ENCODE data around the gene IL1R1.

- PRO-cap, result no peak
These were observed 39.2 kb downstream of the IL1R2 start for GRCh38 chr2:102030729-102031499.

DNA sequence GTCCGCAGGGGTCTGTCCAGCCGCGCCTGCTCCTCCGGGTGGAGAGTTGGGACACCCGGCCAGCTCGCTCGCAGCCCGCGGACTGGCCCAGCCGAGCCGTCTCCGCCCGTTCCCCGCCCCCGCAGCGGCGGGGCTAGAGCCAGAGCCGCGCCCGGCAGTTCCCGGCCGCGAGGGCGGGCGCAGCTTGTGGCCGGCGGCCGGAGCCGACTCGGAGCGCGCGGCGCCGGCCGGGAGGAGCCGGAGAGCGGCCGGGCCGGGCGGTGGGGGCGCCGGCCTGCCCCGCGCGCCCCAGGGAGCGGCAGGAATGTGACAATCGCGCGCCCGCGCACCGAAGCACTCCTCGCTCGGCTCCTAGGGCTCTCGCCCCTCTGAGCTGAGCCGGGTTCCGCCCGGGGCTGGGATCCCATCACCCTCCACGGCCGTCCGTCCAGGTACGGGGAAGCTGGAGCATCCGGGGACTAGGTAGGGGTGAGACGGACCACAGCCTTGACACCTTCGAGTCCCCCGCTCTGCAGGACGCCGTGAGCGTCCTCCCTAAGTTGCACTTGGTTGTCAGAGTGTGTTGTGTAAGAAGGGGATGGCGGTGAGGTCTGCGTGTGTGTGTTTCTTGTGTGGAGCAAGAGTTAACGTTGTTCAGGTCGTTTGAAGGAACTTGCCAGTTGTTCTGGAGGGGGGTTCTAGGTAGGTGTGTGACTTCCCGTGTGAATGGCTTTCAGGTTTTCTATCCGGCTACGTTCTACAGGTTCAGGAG lies at the start of gene IL1R1:
TSS of gene IL1R1 (plus strand) at position 157 of the 751 bp plus-strand sequence.
- PRO-cap, result bidirectional peak, plus-strand start at position 157 of the sequence, minus-strand start at position 84 of the sequence

DNA sequence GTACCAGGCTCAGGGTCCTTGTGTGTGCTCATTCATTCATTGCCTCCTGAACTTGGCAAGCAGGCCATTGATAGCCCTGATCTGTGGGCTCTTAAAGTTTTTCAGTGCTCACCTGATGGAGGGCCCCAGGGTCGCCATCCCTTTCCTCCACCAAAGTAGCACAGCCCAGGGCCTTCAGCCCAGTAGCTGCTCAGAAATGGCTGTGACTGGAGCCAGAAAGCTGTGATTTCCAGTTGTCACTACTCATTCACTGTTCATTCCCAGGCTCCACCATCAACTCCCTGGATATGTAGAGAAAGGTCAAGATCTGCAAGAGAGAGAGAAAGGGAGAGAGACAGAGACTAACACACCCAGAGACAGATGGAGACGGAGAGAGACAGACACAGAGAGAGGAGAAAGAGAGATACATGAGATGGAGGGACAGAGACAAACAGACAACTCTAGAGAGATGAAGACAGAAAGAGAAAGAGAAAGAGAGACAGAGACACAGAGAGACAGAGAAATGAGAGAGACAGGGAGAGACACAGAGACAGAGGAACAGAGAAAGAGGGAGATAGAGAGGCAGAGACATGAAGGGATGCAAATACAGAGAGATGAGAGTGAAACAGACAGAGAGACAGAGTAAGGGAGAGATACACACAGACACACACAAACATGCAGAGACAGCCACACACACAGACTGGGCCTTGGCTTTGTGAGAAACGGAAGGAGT lies 32.0 kb downstream of the IL18R1 start:
- PRO-cap, result no peak

DNA sequence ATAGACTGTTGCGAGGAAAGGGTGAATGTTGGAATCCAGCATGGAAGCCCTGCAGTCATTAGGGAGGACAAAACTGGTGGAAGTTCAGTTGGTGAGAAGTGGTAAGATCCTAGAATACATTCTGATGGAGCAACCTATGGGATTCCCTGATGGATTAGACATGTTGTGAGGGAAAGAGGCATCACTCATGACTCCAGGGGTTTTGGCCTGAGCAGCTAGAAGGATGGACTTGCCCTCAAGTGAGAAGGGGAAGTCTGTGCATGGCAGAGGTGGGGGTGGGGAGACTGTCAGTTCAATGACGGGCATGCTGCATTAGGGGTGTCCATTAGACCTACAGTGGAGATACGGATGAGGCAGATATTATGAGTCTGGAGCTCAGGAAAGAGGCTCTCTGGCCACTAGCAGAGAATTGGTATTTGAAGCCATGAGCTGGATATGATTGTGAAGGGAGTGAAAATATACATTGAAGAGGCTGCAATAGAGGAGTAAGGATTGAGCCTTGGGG lies 51.2 kb downstream of the MFSD9 start:
- PRO-cap, result no peak

DNA sequence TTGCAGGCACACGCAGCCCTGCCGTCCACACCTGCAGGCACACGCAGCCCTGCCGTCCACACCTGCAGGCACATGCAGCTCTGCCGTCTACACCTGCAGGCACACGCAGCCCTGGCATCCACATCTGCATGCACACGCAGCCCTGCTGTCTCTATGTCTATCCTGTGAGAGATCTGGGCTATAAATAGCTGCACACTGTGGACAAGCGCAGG lies 41.9 kb downstream of the TMEM182 start:
- PRO-cap, result no peak

GRCh38 chr2:103963371-103963585 lies 890.6 kb upstream of the POU3F3 start:
- PRO-cap, result no peak

- PRO-cap, result unidirectional peak, plus-strand start at chr2:104321892
These were observed 532.2 kb upstream of the POU3F3 start for GRCh38 chr2:104321754-104322076.

DNA sequence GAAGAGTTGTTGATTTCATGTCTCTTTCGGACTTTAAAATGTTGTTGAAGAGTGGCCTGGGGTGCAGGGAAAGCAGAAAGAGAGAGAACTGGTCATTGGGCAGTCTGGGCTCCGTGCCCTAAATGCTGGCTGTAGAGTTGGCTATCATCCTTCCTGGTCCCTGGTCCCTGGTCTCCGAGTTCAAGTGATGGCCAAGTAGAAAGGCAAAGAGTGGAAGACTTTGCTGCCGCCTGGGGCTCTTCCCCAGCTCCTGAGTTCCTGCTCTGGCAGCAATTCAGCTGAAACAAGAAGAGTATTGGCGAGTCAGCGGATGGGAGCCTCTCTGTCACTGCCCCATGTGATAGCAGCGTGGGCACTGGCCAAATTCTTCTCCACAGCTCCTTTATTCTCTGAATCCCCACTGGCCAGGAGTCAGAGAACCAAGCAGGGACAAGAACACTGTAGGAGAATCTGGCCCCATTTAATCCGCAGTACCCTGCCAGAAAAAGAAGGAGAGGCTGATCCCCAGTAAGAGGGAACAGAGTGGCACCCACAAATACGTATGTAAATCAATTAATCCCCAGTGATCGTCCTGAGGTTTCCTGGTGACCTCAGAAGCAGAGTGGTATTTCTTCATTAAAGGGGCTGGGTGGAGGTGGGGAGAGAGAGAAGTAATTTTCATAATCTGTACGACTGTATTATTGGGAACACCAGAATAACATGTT lies 350.9 kb upstream of the POU3F3 start:
- PRO-cap, result no peak

DNA sequence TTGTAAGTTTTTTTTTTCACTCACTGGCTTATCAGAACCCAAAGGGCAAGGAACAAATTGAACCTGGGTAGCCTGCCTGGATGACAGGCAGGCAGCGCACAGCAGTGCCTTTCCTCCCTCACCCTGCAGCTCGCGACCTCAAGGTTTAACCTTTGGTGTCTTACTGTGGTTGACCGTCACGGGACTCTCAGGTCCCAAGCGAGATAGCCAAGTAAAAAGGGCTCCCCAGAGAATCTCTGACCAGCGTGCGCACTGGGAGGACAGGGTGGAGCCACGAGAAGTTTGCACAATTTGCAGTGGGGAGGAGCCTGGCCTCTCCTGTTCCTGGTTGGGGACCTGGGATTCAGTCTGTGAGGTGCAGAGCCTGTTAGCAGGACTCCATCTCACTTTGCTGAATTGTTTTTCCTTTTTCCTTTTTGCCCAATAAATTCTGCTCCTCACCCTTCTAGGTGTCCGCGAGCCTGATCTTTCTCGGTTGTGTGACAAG lies 36.0 kb downstream of the POU3F3 start:
- PRO-cap, result no peak

- PRO-cap, result no peak
These were observed 907 bp downstream of the MRPS9 start for GRCh38 chr2:105038725-105039227.

DNA sequence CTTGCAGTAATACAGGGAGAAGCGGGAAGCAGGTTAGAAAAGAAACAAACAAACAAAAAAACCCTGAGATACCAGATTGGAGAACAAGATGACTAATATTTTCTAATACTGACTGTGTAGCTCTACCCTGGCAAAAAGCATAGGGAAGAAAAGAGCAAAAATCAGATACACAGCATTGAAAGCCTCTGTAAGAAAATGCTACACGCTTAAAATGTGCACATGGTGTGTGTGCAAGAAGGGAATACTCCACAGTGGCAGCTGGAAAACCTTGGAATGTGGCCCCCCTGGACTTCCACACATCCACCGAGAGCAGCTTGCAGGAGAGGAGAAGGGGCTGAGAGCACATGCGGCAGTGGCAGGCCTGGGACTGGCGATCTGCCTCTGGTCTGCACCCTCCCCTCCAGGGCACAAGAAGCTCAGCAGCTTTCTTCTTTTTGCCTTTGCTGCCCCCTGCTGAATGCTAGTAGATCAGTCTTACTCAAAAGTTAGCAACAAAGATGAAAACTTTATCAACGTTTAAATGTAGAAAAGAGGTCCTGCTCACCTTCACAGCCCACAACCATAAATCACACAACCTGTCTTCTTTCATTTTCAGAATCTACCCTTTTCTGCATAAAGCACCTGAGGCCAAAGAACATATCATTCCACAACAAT lies 34.8 kb downstream of the TGFBRAP1 start:
- PRO-cap, result no peak

GRCh38 chr2:105397781-105398217 lies 1.1 kb downstream of the FHL2 start:
- PRO-cap, result no peak

- PRO-cap, result no peak
These were observed 27.6 kb upstream of the FHL2 start for GRCh38 chr2:105426364-105426949.

- PRO-cap, result no peak
These were observed 29.7 kb upstream of the FHL2 start for GRCh38 chr2:105428514-105429065.

DNA sequence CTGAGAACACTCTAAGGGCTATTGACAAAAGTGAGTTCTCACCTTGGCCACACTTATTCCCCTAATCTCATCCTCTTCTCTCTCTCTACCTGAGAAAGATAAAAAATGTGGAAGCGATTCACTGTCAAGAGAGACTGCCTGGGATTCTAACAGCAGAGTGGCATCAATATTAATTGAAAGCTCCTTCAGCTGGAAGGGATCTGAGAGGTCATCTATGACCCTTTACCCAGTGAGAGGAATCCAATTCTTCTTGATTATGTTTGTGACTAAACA lies 91.1 kb upstream of the FHL2 start:
- PRO-cap, result no peak

DNA sequence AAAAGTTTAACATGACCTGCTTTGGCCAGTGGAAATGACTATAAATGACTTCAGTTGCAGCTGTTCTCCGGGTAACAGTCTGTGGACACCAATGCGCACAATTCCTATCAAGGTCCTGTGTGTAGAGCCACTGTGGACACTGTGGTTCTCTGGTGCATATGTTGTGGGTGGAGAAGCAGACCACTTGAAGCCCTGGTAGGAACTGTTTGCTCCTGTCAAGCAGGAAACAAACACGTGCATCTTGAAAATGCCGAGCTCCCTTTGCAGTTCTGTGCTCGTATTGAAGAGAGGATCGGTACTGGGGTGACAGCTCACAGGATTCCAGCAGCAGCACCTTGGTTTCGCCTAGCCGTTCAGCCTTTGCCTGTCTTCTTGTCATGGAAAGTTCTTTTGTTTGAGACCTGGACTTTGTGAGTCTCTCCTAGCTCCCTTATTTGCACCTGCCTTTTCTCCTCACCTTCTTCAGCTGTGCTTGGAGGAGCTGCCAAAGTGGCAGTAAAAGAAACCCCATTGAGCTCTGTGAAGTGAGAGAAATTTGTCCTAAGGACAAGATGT lies 32.9 kb downstream of the NCK2 start:
- PRO-cap, result no peak

DNA sequence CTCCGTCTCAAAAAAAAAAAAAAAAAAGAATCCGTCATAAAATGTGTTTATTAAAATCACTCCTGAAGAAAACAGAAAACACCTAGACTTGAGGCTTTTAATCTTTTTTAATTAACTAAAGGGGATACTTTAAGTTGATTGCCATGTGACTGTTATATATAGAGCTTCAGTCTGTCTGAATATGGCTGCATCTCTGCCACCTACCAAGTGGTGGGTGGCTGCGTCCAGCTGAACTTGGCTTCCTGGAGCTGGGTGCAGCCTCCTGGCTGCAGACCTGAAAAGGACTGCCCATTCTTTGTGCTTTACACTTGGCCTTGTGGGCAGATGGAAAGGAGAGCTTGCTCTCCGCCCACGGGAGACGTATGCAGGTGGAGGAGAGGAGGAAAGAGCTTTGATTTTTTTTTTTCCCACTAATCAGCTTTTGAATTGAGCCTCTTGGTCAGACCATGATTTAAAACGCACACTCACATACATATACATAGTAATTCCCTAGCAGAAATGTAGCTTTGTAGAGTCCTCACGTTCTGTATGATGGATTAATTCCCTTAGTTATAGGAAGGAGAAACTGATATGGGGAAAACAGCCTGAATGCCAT lies 34.7 kb downstream of the NCK2 start:
- PRO-cap, result no peak

GRCh38 chr2:105789789-105790747 lies 45.4 kb downstream of the NCK2 start:
- PRO-cap, result unidirectional peak, plus-strand start at chr2:105790372

GRCh38 chr2:105796036-105796732 lies 51.5 kb downstream of the NCK2 start:
- PRO-cap, result no peak

DNA sequence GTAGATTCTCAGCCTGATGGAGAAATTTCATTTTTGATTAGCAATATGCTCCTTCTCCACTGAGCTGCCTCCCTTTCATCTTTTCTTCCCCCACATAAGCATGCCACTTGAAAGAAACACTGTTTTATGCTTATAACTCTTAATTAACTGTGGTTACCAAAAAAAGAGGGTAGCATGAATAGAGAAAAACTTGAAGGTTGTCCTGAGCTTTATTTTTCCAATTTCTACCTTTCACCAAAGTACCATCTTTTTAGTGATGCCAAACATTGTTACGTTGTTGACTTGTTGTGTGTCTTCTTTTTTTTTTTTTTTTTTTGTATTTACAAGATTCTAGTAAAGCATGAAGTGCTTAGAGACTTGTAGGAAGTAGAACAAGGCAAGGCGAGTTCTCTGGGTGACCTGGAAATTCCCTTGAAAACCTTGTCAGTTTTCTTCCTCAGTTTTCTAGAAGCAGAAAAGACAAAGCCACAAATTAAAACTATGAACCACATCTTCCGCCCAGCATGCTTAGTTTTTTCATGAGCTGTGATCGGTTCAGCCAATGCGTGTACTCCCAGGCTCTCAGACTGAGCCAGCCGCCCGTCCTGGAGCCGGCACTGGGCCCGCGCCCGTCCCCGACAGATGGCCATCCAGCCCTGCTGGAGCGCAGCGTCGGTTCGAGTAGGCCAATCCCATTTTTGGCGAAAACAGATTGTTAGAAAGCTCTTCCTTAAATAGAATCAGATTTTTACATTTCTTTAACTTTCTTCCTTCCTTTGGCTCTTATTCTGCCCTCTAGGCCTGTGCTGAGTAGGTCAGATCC lies 112.2 kb downstream of the NCK2 start:
- PRO-cap, result no peak